Omental fat pad (tissue), 4 donors: ENCODE data around the genes INSRR, FCRL2, OR6P1 and OR10Z1.

- PRO-cap, result no peak
- RAMPAGE, long total RNA, 4 experiments, result no peak in any of the 4 experiments
These were observed at the start of gene INSRR for GRCh38 chr1:156858321-156859612. TSS of gene INSRR (minus strand) at chr1:156859117.

DNA sequence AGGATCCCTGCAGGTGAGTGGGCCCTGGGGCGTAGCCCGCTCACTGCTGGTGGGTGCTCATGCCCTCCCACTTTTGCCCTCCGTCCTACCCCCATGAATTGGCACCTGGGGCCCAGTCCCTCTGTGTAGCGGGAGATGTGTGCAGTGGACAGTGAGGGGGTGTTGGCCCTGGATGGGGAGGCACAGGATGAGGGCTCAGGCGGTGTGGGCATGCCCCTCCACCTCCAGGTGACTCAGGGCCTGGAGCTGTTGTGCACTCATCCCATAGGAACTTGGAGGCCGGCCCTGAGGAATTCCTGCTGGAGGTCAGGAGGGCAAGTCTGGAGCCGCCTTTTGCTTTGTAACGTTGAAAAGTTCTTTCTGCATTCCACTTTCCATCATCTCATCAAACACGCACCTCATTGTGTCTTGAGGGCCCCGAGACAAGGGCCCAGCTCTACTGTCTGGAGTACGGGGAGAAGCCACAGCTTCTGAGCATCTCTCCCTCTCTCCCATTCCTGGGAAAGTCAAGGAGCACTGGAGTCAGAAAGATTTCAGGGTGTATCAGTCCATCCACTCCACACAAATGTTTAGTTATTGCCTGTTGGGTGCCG is 3.1 kb downstream of the PEAR1 start:
- PRO-cap, result no peak
- RAMPAGE, long total RNA, 4 experiments, result no peak in any of the 4 experiments

DNA sequence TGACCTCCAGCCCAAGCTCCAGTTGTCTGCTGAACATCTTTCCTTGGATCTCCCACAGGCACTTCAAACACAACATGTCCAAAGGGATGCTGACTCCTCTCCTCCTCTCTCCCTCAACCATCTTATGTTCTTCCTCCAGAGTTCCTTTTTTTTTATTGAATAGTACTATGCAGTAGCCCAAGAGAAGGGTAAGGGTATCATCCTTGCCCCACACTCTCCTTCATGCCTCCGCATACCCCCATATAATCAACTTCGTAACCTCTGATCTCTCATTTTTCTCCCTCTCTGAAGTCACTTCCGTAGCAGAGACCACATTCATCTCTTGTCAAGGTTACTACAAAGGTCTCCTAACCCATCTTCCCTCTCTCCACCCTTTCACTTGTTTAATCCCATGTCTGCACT is 12.4 kb downstream of the ARHGEF11 start:
- PRO-cap, result no peak
- RAMPAGE, long total RNA, 4 experiments, result no peak in any of the 4 experiments

DNA sequence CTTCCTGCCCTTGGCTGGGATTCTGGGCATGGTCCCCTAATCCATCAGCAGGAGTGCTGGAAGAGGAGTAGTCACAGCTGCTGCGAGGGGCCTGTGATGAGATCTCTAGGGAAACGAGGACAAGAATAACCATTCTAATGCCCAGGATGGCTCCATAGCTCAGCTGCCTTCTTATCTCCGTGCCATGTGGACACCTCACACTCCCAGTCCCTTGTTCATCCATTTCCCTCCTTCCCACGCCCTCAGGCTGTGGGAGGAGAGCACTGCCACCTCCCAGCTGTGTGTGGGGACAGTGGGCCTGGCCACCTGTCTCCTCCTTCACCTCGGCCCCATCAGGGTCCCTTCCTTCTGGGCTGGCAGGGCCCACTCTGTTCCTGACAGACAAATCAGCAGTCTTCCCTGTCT is 16.1 kb upstream of the ETV3 start:
- PRO-cap, result no peak
- RAMPAGE, long total RNA, 4 experiments, result no peak in any of the 4 experiments

- PRO-cap, result no peak
- RAMPAGE, long total RNA, 4 experiments, result no peak in any of the 4 experiments
These were observed at the start of gene FCRL2 for GRCh38 chr1:157776650-157777457. TSS of gene FCRL2 (minus strand) at chr1:157777132.

DNA sequence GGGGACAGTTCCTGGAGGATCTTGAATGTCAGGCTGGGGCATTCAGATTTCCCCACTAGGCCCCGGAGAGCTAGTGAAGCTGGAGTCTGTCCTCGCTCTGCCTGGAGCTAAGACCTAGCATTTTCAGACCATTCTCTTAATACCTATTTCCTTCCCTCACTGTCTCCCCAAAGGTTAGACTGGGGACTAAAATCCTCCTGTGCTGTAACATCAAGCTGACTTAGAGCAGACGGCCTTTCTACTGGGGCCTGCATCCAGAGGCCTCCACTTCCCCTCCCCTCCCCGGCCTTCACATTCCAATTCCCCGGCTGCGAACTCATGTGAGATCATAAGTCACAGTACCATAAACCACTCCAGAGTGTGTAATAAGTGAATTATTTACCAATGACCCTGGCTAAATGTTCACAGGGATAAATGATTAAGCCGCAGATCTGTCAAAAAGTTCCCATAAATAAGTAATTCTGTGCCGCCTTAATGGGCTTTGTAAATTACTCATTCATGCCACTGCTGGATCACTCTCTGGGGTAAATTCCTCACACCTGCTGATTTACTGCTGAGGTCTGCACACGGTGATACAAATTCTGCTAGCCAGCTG is 27.5 kb upstream of the KIRREL1 start:
- PRO-cap, result no peak
- RAMPAGE, long total RNA, 4 experiments, result no peak in any of the 4 experiments

DNA sequence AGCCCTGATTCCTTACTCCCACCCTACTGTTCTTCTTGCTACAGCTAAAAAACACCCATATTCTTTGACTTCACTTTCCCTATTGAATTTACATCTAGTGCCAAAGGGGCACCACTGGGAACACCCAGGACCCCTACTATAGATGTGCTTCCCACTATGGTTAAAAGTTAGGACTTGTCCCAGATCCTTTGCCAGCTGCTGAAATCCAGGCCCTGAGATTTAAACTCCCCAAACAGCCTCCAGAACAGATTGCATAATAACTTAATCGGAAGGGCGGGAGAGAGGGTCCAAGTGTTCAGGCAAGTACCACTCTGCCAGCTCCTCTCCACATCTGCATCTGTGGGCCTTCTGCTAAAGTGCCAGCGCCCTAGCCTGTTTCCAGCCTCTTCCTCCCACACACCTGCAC is 29.0 kb downstream of the KIRREL1 start:
- PRO-cap, result no peak
- RAMPAGE, long total RNA, 4 experiments, result no peak in any of the 4 experiments

- PRO-cap, result no peak
- RAMPAGE, long total RNA, 4 experiments, result no peak in any of the 4 experiments
These were observed 3.5 kb upstream of the CD1D start for GRCh38 chr1:158177223-158177589.

GRCh38 chr1:158177590-158178398 is 2.9 kb upstream of the CD1D start:
- PRO-cap, result no peak
- RAMPAGE, long total RNA, 4 experiments, result no peak in any of the 4 experiments

- PRO-cap, result no peak
- RAMPAGE, long total RNA, 4 experiments, result no peak in any of the 4 experiments
These were observed 5.1 kb downstream of the CD1D start for GRCh38 chr1:158185753-158186158.

DNA sequence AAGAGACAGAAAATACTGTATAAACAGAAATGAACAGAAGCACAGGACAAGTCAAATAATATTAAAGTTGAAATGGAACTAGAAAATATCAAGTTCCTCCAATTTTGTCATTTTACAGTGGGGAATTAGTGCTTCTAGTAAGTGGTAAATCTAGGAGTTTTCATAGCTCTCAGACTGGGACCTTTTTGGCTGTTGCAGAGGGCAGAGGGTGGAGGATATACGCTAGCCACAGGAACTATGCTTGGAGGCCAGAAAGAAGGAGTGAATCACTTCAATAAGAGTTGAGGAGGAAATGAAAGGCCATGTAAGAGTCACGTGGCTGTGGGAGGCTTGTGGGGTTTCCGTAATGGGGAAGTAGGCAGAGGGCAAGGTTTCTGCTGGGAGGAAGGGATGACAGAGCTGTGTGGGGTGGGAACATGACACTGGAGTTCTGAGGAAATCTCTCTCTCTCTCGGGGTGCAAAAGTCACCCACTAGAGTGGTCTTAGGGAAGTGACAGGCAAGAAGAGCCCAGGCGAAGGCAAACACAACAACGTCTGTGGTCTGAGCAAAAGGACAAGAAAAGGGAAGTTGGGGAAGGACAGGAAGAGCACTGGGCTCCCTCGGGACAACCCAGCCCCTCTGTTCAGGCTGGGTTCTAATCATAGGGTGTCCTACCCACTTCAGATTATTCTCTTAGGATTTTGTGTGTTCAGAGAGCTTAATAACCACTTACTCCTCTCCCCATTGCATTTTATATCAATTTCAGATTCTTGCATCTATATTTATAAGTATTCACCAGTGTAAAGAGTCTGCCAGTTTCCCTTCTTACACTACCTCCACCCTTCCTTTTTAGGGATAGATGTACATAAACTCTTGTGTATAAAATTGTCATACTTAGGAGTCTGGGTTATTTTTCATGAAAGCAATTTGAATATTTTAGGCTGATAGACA is 3.9 kb upstream of the CD1C start:
- PRO-cap, result no peak
- RAMPAGE, long total RNA, 4 experiments, result no peak in any of the 4 experiments

DNA sequence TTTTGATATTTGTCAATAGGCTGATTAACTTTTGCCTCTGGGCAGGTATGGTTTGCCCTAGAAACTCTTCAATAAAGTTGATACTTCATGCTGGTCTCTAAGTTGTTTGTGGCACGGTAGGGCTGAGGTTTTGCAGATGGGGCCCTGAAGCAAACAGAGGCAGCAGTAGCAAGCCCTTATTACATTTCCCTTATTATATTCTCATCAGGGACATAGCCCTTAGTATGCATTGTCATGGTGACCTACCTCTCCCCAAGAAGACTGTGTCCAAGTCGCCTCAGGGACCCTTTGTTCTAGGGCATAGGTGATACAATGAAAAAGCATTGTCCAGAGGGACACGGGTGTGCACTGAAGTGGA is at the start of gene OR6P1:
Gene OR6P1 (minus strand): TSS at position 58 of the 358 bp plus-strand sequence.
- PRO-cap, result no peak
- RAMPAGE, long total RNA, 4 experiments, result no peak in any of the 4 experiments

GRCh38 chr1:158605096-158605373 is at the start of gene OR10Z1:
TSS of gene OR10Z1 (plus strand) at chr1:158605268.
- PRO-cap, result no peak
- RAMPAGE, long total RNA, 4 experiments, result no peak in any of the 4 experiments

DNA sequence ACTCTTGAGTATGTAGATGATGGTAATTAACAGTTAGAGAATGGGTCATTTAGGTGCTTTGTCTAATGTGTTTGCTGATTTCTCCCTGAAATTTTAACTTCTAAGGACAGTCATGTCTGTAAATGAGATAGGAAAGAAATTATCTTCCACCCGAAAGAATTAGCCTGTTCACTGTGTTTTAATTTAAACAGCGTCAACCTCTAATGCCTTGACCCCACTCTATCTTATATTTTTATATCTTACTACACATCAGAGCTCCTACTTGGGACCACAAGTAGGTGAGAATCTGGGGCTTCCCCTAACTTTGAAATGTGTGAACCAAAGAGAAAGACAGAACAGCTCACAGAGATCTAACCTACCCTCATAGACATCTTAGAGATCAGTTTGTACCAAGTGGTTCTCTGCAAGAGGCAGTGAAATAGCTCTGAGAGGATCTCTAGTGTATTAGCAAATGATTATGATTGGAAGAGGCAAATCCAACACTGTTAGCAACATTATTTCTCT is 23.9 kb downstream of the PYDC5 start:
- PRO-cap, result no peak
- RAMPAGE, long total RNA, 4 experiments, result no peak in any of the 4 experiments

DNA sequence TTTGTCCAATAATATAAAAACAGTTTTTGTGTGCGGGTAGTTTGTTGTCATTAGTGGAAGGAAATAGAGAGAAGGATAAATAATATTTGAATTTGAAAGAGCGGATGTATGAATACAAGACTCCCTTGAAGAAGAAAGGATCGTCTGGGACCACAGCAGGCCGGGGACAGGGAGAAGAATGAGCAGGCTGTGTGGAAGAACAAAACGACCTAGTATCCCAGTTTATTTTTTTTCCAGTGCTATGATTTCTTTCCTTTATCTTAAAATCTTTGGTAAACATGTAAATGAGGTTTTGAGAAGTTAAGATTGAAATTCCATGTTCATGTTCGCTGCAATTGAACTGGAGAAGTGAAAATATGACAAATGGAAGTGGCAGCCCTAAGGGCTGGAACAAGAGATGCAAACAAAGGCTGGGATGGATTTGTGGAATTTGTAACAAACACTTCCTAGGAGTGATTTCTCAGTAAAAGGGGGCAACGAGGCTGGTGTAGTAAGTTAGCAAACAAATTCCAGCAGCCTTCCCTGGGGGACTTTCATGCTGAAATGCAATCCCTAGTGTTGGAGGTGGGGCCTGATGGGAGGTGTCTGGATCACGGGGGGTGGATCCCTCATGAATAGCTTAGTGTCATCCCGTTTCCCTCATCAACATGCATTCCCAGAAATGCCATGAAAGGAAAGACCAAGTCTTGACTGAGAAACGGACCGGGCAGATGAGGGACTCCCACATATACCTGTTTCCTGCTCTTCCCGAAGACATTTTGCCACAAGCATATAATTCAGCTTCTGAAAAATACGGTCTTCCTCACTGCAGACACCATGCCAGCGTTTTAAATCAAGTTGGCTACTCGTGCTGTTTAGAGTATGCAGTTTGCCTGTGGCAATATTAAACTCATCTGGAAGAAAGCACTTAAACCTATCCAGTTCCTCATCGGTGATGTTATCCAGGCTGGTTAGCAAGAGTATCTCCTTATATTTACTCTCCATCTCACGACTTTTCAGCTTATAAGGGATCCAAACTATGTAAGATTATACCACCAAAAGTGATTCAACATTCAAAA is 2.9 kb downstream of the PYDC5 start:
- PRO-cap, result bidirectional peak, plus-strand start at position 670 of the sequence, minus-strand start at position 547 of the sequence
- RAMPAGE, long total RNA, 4 experiments, result start-site peak on the plus strand in 4 of 4 experiments, centred at positions 664 to 709 of the sequence, 18 to 182 reads per replicate

GRCh38 chr1:159058403-159059223 is 18.0 kb downstream of the AIM2 start:
- PRO-cap, result no peak
- RAMPAGE, long total RNA, 4 experiments, result no peak in any of the 4 experiments

GRCh38 chr1:159141861-159142362 is 29.5 kb upstream of the CADM3 start:
- PRO-cap, result no peak
- RAMPAGE, long total RNA, 4 experiments, result no peak in any of the 4 experiments

DNA sequence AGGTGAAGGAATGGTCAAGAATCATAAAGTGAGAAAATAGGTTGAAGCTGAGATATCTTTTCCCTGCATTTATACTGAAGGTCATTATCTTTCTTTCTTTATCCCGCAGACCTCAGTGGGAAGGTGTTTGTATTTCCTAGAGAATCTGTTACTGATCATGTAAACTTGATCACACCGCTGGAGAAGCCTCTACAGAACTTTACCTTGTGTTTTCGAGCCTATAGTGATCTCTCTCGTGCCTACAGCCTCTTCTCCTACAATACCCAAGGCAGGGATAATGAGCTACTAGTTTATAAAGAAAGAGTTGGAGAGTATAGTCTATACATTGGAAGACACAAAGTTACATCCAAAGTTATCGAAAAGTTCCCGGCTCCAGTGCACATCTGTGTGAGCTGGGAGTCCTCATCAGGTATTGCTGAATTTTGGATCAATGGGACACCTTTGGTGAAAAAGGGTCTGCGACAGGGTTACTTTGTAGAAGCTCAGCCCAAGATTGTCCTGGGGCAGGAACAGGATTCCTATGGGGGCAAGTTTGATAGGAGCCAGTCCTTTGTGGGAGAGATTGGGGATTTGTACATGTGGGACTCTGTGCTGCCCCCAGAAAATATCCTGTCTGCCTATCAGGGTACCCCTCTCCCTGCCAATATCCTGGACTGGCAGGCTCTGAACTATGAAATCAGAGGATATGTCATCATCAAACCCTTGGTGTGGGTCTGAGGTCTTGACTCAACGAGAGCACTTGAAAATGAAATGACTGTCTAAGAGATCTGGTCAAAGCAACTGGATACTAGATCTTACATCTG is 567 bp downstream of the APCS start:
- PRO-cap, result no peak
- RAMPAGE, long total RNA, 4 experiments, result no peak in any of the 4 experiments

GRCh38 chr1:159756074-159756350 is 24.8 kb upstream of the DUSP23 start:
- PRO-cap, result no peak
- RAMPAGE, long total RNA, 4 experiments, result no peak in any of the 4 experiments

DNA sequence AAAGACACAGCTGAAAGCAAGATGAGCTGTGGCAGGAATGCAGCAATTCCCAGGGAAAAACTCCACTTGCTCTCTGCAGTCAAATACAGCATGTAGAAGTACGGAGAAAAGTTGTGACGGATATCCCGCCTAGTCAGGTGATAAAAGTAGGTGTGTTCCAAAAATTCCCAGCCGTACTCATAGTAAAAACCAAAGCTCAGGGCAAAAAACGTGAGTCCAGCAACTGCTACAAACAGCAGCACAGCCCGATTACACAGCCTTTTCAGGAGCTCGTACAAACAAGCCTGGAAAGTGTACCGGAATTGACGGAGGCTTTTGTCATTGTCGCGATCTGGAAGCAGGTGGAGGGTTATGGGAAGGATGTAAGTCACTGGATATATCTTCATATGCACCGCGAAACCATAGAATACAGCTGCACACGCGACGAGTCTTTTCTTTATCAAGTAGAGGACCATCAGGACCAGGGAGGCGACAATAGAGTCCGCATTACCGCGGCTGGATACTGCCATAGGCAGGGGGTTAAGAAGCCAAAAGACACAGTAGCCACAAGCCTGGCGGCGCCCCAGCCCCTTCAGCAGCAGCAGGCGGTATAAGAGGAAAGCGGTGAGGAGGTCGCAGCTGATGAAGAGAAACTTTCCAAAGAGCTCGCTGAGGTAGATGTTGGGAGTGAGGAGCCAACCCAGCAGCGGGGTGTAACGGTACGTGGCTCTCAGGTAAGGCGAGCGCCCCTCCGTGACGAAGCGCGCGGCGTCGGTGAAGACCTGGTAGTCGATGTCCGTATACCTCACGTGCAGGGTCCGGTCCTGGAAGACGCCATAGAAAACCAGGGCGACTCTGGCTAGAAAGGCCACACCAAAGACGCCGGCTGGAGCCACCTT is 731 bp downstream of the PIGM start:
- PRO-cap, result no peak
- RAMPAGE, long total RNA, 4 experiments, result no peak in any of the 4 experiments